Aorta (tissue), 1 donor: ENCODE results near the genes VPS9D1 and SPIRE2.

DNA sequence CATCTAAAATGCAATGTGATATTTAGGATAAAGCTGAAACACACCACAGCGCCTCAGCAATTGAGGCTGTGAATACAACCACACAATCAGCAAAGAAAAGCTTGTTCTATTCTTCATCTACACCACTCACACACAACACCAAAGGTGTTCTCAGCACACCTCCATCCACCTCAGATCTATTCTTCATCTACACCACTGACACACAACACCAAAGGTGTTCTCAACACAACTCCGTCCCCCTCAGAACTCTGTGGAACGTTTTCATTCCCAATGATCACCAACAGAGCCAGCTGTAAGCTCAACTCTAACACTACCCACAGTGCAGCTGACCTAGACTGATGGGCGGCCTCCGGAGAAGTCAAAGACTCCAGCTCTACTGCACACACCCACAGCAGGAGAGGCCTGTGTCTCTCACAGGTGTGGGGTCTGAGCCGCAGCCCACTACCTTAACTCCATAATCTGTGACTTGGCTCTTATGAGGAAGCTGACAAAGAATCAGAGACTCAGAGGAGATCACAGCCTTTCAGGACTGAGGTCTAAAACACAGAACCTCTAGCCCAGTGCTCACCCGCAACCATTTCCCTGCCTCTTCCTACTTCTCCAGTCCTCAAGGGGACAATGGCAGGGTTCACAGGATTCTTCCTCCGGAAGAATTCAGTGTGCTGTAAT, 50.7 kb downstream of the ANKRD11 start:
- PRO-cap, result no peak

GRCh38 chr16:89484690-89485297, 5.6 kb downstream of the ANKRD11 start:
- PRO-cap, result no peak

- PRO-cap, result no peak
Measured at GRCh38 chr16:89502164-89502920, 5.9 kb upstream of the SPG7 start.

DNA sequence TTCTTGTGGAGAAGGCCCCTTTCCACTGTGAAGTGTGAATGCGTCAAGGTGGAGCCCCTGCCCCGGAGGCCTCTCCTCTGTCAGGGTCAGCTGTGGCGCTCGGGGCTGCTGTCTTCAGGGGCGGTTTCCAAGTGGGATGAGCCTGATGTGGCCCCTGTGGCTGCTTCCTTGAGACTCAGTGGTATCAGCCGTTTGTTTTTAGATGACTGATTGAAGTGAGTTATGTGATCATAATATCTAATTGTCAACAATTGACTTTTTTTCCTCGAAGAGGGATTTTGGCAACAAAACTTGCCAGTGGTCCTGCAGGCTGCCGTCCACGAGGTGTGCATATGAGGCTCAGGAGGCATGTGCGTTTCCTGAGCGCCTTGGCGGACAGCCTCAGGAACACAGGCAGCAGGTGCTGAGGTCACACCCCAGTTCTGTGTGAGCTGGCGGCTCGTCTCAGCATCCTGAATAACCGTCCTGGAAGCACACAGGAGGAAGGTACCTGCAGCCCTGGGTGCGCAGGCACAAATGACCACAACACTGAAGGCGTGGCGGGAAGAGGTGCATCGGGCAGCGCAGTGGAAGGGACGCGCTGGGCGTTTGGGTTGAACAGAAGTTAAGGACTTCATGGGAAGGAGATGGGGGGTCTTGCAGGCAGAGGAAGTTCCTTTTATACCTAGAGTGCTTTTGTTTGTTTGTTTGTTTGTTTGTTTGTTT, 11.7 kb downstream of the SPG7 start:
- PRO-cap, result no peak

DNA sequence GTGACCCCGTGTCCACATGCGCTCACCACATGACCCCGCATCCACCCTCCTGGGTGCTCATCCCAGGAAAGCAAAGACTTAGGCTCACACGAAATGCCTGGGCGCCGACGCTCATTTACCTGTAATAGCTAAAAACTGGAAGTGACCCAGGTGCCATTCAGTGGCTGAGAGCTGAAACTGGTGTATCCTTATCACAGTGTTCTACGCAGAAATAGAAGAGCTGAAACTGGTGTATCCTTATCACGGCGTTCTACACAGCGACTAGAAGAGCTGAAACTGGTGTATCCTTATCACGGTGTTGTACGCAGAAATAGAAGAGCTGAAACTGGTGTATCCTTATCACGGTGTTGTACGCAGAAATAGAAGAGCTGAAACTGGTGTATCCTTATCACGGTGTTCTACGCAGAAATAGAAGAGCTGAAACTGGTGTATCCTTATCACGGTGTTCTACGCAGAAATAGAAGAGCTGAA, 19.7 kb upstream of the RPL13 start:
- PRO-cap, result no peak

- PRO-cap, result no peak
Measured at GRCh38 chr16:89565583-89566370, 5.3 kb downstream of the RPL13 start.

GRCh38 chr16:89720030-89721143, at the start of gene VPS9D1:
TSS of gene VPS9D1 (minus strand) at chr16:89720898.
- PRO-cap, result bidirectional peak, plus-strand start at chr16:89721037, minus-strand start at chr16:89720907

GRCh38 chr16:89727603-89728392, 6.5 kb downstream of the ZNF276 start:
- PRO-cap, result no peak

GRCh38 chr16:89815726-89816240, 664 bp downstream of the FANCA start:
- PRO-cap, result no peak

GRCh38 chr16:89827001-89827570, 1.2 kb upstream of the SPIRE2 start:
- PRO-cap, result no peak

DNA sequence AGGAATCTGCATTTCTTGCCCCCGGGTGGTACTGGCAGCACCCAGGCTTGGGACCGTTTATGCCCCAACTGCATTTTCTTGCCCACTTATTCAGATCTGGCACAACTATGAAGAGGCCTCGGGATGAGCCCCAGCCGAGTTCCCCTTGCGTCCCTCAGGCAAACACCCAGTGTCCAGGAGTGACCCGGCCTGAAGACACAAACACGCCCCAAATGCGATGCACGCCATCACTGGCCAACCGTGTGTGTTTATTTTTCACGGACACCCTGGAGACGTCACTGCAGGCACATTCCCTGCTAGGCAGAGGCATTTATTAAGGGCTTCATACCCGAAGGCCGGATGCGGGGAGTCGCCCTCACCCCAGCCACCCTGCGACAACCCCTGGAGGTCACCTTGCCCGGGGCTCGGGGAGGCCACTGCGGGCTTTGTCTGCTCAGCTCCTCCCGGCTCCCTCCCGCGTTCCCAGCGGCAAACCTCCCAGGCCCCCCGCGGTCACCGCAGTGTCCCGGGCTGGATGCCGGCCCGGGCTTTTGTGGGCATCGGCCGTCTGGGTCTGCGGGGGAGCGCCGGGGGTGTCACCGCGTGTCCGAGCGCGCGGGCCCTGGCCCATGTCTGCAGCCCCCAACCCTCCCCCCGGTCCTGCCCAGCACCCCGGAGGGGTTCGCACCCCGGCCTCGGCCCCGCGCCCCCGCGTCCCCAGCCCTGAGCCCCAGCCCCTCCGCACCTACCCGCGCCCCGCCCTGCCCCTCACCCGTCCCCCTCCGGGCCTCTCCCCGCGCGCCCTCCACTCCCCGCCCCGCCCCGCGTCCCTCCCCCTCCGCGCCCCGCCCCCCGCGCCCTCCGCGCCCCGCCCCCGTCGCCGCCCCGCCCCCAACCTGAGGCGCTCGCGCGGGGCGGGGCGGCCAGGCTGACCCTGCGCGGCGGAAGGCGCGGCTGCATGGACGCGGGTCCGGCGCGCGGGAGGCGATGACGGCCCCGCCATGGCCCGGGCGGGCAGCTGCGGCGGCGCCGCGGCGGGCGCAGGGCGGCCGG, at the start of gene SPIRE2:
Gene SPIRE2, plus strand, starts transcription at position 905 of the 1,032 bp plus-strand sequence.
- PRO-cap, result no peak

- PRO-cap, result no peak
Measured at GRCh38 chr16:89905266-89906167, 13.1 kb upstream of the MC1R start.

GRCh38 chr16:89917554-89918211, 979 bp upstream of the MC1R start:
- PRO-cap, result unidirectional peak, plus-strand start at chr16:89917723

DNA sequence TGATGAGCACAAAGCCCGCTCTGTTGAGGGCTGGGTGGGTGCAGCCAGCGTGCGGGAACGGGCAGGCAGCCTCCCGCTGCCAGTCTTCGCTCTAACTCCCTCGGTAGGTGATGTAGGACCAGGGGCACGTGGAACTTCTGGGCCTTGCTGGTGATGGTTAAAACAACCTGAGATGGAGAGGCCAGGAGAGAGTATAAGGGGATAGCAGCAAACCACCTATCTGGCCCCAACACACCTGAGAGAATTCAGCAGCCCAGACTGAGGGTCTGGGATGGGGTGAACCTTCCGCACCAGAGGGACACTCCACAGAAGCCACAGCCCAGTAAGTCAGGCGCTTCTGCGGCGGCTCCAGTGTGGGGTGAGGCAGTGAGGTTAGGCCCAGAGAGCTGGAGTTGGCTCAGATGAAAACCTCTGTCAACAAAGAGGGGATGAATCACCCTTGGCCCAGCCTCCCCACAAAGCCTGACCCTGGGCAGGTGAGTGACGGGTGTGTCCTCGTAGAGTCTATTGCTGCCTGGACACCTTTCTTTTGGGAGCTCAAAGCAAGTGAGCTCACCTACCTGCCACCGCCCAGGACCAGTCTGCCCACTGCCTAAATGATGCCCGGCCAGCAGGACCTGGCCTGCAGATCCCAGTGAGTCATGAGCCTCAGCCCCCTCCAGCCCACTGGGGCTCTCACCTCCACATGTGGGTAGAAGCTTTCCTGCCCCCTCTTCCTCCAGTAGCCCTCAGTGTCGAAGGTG, 21.5 kb downstream of the GAS8 start:
- PRO-cap, result no peak